Neutrophil (primary cell): ENCODE measurements around the gene SLC8B1.

DNA sequence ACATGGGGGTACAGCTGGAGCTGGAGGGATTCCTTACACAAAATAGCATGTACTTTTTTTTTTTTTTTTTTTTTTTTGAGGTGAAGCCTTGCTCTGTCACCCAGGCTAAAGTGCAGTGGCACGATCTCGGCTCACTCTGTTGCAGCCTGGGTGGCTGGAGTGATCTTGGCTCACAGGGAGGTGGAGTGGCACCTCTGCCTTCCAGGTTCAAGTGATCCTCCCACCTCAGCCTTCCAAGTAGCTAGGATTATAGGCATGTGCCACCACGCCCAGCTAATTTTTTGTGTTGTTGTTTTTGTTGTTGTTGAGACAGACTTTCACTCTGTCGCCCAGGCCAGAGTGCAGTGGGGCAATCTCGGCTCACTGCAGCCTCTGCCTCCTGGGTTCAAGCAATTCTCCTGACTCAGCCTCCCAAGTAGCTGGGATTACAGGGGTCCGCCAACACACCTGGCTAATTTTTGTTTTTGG is 5.2 kb upstream of the RASAL1 start:
- PRO-cap = no peak

DNA sequence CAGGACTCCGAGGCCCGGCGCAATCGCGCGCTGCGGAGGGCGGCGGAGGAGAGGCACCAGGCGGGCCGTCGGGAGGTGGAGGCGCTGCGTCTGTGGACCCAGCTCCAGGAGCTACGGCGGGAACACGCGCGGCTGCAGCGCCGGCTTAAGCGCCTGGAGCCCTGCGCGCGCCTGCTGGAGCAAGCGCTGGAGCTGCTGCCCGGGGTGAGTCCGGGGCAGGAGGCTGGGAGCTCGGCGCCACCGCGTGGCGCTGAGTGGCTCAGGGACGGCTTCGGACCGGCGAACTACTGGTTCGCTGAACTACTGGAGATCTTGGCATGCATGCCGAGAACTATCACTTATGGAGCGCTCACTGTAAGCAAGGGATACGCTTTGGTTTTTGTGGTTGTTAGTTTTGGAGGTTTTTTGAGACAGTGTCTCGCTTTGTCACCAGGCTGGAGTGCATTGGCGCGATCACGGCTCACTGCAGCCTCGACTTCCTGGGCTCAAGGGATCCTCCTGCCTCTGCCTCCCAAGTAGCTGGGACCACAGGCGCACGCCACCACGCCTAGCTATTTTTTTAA is 3.8 kb downstream of the CFAP73 start:
- PRO-cap = no peak

DNA sequence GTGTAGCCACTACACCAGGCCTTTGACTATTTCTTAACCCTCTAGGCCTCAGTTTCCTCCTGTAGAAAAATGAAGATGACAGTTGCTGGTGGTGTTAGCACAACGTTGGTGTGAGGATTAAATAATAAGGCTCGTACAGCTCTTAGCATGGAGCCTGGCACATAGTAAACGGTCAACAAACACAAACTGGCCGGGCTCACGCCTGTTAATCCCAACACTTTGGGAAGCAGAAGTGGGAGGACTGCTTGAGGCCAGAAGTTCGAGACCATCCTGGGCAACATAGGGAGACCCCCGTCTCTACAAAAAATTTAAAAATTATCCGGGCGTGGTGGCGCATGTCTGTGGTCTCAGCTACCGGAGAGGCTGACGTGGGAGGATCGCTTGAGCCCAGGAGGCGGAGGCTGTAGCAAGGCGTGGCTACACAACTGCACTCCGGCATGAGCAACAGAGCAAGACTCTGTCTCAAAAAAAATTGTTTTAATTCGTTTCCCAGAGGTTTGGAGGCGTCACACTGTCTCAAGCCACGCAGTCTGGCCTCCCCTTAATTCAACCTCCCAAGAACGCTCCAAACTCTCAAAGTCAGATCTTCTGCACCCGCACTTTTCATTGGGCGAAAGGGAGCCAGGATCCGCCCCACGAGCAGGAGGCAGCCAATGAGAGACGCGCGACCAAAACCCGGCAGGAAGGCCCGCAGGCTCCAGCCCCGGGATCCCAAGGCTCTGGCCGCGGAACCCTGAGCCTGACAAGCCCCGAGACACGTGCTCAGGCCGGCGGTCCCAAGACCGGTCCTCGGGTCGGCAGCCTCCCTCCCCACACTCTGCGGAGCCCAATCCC is 699 bp downstream of the DDX54 start:
- PRO-cap = no peak

GRCh38 chr12:113222471-113222894 is 1.2 kb downstream of the TPCN1 start:
- PRO-cap = no peak

DNA sequence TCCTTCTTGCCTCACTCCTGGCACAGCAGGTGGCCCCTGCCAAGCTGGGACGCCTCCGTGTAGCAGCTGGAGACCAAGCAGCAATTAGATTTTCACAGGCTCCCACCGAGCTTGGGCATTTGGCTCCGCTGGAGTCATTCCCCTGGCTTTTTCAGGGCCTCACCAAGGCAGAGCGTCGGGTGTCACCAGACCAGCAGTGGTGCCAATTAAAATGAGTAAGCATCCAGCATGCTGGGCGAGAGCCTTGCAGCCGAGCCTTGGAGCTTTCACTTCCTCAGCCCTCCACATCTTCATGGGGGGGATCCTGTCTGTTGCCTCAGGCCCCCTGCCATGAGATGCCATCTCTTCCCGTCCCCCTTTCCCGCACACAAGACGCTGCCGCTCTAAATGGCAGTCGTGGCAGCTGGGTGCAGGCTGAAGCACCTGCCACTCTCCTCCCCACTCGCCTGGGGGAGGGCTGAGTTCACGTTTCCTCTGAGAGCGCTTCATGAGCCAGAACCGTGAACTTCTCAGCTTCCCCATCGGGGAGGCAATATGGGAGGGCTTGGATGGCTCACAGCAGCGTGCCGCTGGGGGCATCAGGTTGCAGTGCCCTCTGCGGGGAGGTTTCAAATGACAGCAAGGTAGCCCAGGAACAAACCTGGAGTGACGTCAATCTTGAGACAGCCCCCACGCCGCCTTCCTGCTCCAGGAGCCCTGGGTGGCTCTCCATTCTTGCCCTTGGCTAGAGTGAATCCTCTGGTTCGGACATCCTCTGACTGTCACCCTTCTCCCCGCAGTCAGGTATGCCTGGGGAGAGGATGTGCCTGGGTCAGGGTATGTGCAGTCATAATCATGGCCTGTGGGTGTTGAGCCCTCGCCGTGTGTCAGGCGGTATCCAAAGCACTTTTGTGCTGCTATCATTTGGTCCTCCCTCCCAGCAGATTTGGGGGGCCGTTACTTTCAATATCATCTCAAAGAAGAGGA is 11.9 kb downstream of the TPCN1 start:
- PRO-cap = no peak

- PRO-cap = no peak
Observed at GRCh38 chr12:113273016-113273332, 51.7 kb downstream of the TPCN1 start.

GRCh38 chr12:113297807-113298549 is 36.9 kb downstream of the SLC8B1 start:
- PRO-cap = no peak

- PRO-cap = unidirectional peak, minus-strand start at chr12:113335081
Observed at GRCh38 chr12:113334727-113335598, at the start of gene SLC8B1. Gene SLC8B1, minus strand, starts transcription at chr12:113335109.

DNA sequence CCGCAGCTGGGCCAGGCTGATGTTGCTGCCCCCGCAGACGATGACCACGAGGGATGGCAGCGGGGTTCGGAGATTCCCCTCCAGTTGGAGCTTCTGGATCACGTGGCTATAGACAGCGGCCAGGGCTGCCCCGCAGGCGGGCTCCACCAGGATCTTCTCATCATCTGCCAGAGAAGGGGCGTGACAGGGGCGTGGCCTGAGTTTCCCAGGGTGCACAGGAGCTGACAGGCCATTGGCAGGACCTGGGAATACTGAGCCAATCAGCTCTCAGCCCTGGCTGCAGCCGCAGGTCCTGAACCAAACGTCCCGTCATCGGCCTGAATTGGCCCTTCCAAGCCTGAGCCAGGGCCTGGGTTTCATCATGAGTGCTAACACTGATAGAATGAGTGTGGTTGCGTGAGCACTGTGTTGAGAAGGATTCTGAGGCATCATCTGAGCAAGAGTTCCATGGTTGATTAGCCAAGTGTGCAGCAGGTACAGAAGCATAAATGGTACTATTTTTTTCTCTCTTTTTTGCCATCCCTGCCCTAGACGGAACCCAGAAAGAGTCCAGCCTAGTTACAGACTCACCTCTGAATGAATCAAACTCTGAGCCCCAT is 10.6 kb downstream of the SDS start:
- PRO-cap = no peak

DNA sequence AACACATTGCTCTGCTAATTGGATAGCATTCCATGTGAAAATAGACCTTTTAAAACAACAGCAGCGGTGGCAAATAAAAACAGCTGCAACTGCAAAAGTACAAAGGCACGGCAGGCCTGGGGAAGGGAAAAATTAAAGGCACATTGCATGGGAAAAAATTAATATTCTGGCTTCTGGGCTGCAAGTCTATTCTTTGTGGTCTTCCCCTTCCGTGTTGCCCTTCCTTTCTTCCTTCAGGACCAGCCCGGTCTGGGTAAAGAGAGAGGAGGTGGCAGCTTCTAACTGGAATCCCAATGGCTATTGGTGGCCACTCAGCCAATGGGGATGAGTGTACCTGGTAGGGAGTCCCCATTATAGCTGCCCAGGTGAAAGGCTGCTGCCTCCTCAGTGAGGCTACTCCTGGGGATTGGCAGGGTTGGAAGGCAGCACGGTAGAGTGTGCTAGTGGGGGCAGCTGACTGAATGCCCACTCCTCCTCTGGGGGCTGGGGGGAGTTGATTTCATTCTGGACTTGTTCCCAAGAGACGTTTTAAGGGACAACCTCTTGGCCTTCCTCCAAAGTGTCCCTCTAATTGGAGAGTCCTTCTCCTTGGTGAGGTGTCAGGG is 112.7 kb downstream of the RBM19 start:
- PRO-cap = no peak

DNA sequence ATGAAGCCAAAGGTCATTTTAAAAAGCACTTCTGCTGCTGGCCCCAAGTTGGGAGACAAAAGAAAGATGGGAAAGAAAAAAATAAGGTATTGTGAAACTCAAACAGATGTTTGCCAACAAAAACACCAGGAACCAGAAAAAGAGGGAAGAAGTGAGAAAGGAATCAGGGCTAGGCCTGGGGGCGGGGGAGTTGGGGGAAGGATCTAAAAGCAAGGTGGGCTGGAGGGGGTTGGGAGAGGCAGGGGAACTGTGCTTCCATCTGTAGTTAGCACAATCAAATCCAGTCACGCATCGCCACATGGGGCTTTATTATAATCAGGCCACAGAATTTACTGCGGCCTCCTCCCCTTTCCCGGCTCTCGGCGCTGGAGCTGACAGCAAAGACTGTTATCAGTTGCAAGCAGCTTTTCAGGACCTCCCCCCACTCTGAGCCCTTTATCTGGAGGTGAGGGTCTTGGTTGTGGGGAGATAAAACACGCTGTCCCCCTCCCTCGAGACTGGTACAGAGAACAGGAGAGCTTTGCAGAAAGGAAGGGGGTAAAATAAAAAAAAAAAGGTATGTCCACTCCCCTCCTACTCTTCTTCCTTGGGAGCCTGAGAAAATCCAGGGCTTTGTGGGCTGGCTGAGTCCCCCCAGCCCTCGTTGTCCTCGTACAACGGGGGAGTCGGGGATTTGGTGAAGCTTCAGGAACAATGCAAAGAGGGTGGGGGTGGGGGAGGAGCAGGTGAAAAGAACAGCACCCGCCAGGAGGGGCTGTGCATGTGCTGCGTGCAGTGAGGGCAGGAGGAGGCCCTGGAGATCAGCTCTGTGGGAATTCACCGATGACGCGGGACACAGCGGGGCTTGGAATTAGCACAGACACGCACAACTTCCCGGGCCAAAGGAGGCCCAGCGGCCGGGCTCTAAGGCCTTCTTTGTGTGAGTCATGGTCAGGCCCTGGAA is 33.2 kb downstream of the RBM19 start:
- PRO-cap = no peak

GRCh38 chr12:114408524-114409456 is 2.8 kb upstream of the TBX5 start:
- PRO-cap = no peak

DNA sequence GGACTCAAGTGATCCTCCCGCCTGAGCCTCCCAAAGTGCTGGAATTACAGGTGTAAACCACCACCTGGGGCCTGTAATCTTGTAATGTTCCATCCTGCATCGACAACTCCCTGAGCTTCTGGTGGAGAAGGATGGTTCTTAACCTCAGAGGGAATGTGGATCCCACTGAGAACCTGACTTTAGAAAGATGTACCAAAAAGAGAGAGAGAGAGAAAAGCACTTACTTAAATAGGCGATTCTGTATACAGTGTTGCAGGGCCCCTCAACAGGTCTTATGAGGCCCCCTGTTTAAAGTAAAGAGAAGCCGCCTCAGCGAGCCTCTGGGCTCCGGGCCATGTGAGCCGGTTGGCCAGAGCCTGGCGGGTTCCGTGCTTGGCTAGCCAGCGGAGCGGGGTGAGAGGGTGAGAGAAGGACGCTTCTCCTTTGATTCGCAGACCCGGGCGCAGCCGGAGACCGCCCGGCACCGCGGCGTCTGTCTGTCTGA is 41.1 kb upstream of the TBX5 start:
- PRO-cap = no peak

DNA sequence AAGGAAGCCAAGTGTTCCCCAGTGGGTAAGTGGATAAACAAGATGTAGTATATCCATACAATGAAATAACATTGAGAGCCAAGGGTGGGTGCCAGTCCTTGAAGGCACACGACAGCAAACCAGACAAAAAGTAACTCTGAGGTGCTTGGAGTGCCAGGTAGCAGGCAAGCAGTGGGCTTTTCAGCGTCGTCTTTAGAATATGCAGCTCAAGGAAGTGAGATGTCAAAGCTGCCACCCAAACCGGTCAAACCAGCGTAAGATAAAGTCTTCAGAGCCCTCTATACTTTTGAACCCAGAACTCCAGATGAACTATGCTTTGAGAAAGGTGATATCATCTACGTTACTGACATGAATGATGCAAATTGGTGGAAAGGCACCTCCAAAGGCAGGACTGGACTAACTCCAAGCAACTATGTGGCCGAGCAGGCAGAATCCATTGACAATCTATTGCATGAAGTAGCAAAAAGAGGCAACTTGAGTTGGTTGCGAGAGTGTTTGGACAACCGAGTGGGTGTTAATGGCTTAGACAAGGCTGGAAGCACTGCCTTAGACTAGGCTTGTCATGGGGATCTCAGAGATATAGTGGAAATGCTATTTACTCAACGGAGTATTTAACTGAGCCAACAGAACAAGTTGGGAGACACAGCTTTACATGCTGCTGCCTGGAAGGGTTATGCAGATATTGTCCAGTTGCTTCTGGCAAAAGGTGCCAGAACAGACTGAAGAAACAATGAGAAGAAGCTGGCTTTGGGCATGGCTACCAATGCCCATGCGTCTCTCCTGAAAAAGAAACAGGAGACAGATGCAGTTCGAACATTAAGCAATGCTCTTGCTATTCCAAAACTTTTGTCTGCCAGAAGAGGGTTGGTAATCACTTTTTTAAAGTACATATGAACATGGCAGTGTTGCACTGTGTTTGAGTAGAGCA is 95.7 kb downstream of the TBX3 start:
- PRO-cap = no peak

GRCh38 chr12:114746749-114747218 is 62.8 kb upstream of the TBX3 start:
- PRO-cap = no peak

- PRO-cap = no peak
Observed at GRCh38 chr12:114768170-114768915, 84.4 kb upstream of the TBX3 start.

- PRO-cap = no peak
Observed at GRCh38 chr12:114875301-114875619, 191.3 kb upstream of the TBX3 start.

GRCh38 chr12:114903498-114903866 is 219.5 kb upstream of the TBX3 start:
- PRO-cap = no peak

- PRO-cap = no peak
Observed at GRCh38 chr12:115451197-115451644, 767.2 kb upstream of the TBX3 start.

DNA sequence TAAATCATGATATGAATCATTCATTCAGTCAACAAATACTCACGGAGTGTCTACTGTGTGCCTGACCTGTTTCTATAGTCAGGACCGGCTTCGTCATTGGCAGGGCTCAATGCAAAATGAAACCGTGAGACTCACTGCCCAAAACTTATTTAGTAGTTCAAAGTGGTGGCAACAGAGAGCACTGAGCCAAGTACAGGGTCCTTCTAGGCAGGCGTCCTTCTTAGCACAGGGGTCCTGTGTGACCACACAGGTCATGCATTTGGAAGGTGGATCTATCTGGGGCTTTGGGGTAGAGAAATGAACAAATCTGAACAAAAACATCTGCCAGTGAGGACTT is 706.9 kb downstream of the MED13L start:
- PRO-cap = no peak